Left common carotid artery plus branches (tissue), 1 donor: ENCODE measurements around a stretch of chr6.

DNA sequence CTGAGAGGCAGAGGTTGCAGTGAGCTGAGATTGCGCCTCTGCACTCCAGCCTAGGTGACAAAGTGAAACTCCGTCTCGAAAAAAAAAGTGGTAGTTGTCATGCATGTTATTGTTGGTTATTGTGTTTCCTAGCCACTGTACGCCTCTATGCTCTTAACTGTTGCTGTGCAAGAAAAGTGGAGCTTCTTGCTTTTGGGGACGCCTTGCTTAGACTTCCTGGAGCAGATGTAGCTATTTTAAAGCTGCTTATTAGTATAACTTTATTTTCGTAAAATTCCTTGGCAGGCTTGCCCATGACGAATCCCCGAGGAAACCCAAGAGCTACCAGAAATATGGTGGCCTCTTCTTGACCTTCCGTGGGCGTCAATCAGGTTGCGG, 17.3 kb downstream of the GABRR2 start:
- PRO-cap, result no peak

GRCh38 chr6:89298154-89298399, 17.0 kb downstream of the GABRR2 start:
- PRO-cap, result no peak

- PRO-cap, result no peak
Measured at GRCh38 chr6:89298630-89299534, 16.2 kb downstream of the GABRR2 start.

DNA sequence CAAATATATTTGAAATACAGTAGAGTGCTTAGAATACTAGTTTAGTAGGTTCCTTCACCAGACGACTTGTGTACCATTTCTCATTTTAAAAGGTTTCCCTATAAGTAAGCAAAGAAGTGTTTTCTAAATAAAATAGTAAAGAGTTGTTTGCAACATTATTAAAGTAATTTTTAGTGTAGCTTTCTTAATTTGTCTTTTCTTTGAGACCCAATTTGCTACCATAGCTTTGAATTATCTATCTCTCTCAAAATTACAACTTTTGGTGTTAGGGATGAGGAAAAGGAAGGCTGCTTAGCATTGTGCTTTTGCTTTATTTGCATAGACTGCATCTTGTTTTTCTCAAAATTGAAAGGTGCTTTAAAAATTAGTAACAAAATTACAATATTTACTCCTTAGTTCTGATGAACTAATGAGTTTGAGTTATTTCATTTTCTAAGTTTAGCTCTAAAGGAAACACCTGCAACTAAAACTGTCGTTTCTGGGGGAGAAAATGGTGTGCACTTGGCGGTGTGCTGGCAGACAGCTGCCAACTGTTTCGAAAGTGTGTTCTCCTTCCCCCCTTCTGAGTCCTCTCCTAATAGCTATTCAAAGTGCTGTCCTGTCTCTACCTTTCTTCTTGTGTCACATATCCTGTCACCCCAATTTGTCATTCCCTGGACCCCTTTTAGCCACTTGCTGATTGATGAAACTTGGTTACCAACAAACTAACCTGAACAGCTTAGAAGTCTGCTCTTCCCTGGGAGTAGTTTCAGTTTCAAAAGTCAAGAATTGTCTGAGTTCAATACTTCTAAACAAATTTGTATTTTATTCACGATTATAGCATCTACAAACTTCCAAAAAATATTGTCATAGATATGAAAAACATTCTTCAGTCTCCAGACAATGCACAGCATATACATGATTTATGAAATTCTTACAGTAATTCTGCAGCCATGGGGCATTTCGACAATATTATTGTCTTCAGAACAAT, 4.8 kb upstream of the UBE2J1 start:
- PRO-cap, result no peak

- PRO-cap, result no peak
Measured at GRCh38 chr6:89474704-89475039, 41.7 kb downstream of the ANKRD6 start.

DNA sequence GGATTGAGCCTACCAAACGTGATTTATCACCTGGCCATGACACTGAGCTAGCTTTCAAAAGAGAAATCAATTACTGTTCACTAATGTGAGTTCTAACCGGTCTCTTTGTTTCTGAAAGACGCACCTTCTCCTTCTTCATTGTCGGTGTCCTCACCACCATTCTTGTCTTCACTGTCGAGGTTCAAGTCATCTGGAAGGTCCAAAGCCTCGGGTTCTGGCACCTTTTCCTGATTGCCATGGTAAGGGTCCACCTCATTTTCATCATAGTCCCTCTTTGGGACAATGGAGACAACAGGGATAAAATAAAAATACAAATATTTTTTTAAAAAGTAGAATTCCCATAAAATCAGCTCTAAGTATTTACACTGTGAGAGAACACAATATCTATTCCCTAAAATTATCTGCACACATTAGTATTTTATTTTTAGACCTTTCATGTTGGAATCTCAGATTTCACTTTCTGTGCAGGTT, 22.8 kb upstream of the LYRM2 start:
- PRO-cap, result no peak

- PRO-cap, result no peak
Measured at GRCh38 chr6:89662591-89663414, 24.3 kb upstream of the LYRM2 start.

GRCh38 chr6:90072806-90073424, 178.6 kb downstream of the GJA10 start:
- PRO-cap, result no peak

GRCh38 chr6:90175879-90176258, 120.8 kb downstream of the BACH2 start:
- PRO-cap, result no peak

DNA sequence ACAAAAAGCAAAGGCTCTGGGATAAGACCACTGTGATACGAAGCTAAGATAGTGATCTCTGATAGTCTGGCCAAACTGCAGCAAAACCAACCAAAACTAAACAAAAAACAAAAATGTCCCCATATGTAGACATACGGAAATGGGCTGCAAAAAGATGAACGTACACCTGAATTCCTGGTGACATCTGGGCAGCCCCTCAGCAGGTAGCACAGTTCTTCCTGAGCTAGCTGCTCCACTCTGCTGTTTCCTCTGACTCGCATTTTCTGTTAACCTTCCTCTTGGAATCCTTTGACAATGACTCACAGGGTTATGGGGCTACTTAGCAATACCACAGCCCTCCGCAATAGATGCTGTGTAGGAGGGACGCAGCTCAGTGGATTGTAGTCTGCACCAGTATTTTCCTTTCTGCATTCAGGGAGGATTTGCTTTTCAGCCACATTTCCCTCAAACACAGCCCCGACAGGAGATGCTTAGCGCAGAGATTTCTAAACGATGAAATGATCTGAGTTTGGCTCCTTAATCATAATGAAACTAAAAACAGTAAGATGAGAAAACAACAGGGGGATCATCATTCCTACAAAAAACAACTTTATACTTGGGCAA, 12.4 kb downstream of the BACH2 start:
- PRO-cap, result no peak

GRCh38 chr6:90291460-90292076, 5.1 kb downstream of the BACH2 start:
- PRO-cap, result no peak

DNA sequence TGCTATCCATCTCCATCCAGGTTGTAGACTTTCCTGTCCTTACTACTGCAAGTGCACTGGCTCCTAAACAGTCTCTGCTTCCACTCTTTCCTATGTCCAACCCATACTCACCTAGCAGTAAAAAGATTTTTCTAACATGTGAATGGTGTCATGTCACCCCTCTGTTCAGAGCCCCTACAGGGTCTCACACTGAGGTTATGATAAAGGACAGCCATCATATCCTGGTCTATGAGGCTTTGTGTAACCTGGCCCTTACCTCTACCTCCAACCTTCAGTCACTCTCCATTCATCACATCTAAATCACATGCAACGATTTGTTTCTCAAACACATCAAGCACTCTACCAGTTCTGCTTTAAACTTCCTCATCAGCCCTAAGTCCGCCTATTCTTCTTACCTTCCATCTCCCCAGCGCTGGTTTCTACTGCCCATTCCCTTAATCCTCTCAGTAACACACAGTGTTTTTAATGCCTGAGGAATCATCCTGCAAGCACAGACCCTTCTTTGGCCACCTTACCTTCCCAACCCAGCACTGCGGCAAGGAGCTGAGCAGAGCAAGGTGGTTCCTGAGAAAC, 17.8 kb upstream of the BACH2 start:
- PRO-cap, result no peak

DNA sequence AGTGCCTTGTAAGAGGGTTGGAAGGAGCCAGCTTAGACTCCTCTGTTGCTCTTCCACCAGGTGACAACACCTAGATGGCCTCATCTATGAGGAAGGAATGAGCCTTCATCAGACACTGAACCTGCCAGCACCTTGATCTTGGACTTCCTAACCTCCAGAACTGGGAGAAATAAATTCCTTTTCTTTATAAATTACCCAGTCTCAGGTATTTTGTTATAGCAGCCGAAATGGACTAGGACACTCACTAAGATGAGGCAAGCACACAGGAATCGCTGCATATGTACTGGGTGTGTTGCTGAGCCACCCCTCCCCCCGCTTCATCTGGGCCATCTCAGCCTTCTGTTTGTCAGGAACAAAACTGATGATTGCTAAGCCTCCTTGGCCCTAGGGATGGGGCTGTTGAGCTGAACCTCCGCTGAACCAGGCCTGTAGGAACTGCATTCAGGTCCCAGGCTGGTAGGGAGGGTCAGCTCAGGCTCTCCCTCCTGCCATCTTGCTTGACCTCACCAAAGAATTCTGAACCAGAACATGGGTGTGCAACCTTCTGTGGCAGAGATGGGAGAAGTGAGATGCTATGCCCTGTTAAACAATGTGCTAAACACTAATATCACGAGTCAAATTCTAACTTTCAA, 108.6 kb downstream of the MAP3K7 start:
- PRO-cap, result no peak

- PRO-cap, result no peak
Measured at GRCh38 chr6:90586370-90586628, 573 bp downstream of the MAP3K7 start.

DNA sequence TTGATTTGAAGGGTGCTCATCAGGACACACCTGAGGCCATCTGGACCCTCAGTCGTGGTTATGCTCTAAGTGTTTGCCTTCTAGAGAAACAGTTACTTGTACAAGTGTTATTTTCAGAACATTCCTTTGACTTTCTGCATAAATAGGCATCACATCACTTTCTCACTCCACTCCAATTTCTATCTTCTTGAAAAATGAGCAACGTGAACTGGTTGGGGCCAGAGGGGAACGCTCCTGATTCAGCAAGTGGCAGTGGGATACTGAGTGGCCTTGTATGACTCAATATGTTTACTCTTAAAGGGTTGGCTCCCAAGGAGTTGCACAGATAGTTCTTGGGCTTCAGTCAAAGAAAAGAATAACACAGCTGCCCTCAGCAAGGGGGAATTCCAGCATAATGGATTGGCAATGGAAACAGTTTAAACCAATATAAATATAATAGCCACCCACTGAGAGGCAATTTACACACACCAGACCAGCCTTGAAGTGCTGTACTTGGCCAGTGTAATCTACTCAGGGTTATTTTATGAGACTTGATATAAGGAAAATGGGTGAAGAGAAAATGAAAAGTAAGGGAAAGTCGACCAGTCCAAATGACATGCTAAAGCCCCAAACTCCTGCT, 712.6 kb upstream of the MAP3K7 start:
- PRO-cap, result no peak

DNA sequence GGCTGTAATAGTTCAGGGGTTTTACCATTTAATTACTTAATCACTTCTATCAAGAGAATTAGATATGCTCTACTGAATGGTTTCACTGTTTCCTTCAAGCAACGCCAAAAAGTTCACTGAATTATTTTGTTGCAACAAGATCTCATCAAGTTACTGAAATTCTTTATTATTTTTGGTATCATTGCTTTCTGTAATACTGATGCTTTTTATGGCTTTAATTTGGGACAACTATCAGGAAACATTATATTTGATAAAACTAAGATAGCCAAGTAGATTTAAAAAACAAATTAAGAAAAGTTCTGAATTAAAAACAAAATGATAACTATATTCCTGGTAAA, 1122.8 kb downstream of the EPHA7 start:
- PRO-cap, result no peak

GRCh38 chr6:93778966-93779532, 359.7 kb upstream of the EPHA7 start:
- PRO-cap, result no peak

DNA sequence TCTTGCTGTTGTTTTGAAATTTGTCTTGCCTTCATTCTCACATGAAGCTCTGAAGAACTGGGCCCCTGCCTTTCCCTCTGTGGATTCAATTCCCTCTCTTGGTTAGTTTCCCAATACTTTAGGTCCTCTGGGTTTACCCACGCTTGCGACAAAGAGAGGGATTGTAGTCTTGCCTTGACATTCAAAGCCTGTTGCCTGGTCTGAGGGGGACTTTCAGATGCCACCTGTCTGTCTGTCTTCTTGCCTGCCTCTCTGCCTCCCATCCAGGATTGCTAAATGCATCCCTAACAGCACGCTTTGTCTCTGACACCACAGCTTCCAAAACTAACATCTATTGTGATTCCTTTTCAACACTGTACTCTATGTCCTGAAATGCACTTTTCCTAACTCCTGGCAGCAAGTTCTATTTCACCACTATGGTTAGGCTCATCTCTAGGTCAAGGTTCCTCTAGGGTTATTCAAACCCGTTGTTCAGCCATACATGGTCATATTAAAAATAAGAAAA, 25.5 kb upstream of the MANEA start:
- PRO-cap, result no peak

- PRO-cap, result no peak
Measured at GRCh38 chr6:95574688-95575300, 2.5 kb upstream of the MANEA start.

GRCh38 chr6:96186675-96186944, 170.8 kb downstream of the FUT9 start:
- PRO-cap, result no peak